ENCODE data around the gene TMEM170A.

DNA sequence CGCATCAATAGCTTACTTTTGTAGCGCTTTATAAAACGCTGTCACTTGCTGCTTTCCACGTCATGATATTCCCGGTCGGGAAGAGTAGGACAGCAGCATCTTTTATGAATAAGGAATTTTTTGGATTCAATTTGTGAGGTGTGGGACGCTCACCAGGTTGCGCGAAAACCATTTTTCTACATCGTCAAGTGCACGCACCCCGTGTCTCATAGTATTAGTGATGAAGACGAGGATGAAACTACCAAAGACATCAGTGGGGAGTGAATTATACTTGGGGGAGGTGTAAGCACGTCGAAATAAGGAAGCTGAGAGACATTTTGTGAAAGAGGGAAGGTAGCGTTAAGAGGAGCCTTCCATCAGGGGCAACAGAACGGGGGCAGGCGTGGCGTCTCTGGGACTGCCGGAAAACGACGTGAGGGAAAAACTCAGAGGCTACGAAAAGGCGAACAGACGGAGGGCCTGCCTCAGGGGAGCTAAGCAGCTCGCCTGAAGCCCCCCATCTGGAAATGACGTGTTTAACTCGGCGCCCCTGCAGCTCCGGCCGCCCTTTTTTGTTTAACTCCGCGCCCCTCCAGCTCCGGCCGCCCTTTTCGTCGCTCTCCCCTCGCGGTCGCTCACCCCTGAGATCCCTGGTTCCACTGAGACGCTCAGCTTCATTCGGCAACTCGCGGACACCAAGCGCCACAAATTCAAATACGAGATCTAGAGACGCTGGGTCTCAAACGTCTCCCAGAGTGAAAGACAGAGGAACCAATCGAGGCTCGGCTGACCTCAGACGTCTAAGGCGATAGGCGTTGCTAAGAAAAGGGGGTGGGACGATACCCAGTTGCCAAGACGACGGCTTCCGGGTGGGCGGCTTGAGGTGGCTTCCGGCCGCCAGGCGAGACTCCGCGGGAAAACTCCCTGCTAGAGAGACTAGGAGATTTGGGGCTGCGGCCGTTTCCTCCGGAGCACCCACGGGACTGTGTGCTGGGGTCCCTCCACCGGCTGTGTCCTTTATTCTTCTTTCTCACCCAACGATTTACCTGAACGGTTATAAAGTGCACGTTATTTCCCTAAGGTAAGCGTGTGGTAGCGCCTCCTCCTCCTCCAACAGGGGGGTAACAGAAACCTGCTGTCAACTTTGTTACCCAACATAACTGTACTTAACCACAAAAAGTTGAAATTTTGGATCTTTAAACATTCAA is 383.3 kb downstream of the ZFHX3 start:
- PRO-cap = bidirectional peak, plus-strand start at position 860 of the sequence, minus-strand start at position 667 of the sequence

GRCh38 chr16:72787388-72788302 is 260.3 kb downstream of the ZFHX3 start:
- PRO-cap = bidirectional peak, plus-strand start at chr16:72787685, minus-strand start at chr16:72787555

DNA sequence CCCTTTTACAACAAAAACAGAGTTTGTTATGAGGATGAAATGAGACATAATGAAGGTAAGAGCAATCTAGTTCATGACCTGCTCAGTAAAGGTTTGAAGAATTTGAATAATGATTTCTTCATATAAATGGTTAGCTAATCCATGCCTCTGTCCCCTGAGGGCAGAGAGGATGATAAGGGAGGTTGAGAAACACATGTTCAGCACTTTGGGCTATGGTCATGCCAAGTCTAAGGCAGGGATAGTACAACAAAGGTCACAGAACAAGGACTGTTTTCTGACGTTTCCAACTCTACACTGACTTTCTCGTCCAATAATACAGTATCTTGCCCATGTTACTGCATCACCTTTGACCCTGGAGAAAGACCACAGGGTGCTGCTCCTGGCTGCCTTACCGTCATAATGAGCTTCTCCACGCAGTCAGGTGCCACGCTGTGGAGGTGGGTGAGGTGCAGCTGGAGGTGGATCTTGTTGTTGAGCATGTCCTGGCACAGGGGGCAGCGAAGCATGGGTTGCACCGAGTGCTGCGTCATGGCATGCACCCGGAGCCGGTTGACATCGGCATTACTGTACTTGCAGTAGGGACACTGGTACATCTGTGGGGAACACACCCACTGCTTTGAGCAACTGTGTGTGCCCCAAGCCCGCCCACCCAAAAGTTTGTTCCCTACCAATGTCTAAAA is 236.6 kb downstream of the ZFHX3 start:
- PRO-cap = no peak

GRCh38 chr16:72894302-72895021 is 153.5 kb downstream of the ZFHX3 start:
- PRO-cap = no peak

GRCh38 chr16:72931624-72932218 is 116.2 kb downstream of the ZFHX3 start:
- PRO-cap = no peak

DNA sequence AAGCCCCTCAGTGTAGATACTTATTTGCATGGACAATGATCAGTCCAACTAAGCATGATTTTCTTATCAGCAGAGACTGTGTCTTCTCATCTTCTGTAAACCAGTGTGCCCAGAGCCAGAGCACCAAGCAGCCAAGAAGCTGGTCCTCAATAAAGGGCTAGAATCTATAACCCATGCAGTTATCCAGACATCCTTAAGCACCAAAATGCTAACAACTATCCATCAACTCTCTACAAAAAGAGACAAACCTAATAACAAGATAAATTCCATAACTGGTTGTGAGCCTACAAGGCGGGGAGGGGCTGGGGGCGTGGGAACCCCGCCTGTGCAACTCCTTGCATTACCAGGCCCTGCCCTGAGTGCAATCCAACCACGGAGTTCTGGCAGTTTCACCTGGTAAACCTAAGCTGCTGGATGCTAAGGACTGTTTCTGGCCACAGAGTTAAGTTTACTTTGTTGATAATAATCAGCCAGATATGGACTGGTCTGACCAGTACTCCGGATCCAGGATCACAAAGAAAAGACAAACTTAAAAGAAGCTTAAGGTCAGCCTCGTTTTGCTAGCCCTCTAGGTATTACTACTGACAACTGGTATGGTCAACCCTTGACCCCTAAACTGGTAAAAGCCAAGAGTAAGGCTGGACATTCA is 51.5 kb downstream of the ZFHX3 start:
- PRO-cap = no peak

GRCh38 chr16:73027577-73028011 is 20.3 kb downstream of the ZFHX3 start:
- PRO-cap = no peak

DNA sequence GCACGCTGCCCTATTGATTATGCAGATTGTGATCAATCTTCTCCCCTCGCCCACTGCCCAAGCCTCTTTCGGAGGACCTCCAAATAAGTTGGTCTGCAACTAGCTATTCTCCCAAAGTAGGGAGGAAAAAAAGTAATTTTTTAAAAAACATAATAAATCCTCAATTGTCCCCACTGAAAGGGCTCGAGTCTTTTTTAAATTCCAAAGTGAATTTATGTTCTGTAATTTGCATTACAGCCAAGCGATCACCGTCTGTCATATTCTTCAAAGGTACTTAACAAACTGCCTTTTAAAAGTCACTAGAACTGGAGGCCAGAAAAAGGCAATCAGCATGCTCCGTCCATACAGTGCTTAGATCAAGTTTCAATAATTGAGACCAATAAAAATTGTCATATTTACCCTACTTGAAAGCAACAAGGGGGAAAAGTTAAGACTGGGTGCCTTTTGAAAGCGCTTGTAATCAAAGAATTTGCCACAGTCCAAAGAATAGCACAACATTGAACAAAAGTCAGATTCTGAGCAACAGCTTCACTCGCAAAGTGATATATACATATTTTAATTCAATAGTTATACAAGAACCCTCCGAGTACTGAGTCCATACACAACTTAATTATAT is 8.9 kb upstream of the ZFHX3 start:
- PRO-cap = no peak

- PRO-cap = no peak
Measured at GRCh38 chr16:73062879-73063649, 15.1 kb upstream of the ZFHX3 start.

DNA sequence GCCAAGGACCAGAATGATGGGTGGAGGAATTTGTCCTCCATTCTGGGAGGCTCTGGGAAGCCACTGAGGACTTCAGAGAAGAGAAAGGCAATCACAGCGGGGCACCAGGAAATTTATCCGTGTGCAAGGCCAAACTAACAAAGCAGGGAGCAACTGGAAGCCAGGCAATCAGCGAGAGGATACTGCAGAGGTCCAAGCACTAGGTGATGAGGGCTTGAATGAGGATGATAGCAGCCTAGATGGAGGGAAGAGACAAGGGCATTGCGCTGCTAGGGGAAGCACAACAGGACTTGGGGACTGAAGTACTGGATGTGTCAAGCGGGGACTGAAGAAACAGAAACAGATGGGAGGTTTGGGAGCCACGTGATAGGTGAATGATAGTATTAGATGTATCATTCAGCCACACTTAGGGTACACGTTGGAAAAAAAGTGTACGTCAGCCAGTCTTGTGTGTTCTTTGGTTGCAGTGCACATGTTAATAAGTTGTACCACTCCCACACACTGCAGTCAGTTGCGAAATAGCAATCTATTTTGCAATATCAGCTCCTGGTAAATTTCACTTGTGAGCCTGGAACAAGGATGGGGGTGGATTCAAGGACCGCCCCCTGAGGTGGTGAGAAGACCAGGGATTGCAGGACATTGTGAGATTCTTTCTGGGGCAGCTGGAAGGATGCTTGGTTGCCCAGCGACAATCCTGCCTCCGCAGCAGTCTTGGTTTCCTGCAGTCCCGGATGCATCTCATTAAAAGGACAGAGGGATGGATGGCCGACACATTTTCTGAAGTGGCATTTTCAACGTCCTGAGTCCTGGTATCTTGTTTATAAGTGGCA is 78.4 kb upstream of the ZFHX3 start:
- PRO-cap = no peak

DNA sequence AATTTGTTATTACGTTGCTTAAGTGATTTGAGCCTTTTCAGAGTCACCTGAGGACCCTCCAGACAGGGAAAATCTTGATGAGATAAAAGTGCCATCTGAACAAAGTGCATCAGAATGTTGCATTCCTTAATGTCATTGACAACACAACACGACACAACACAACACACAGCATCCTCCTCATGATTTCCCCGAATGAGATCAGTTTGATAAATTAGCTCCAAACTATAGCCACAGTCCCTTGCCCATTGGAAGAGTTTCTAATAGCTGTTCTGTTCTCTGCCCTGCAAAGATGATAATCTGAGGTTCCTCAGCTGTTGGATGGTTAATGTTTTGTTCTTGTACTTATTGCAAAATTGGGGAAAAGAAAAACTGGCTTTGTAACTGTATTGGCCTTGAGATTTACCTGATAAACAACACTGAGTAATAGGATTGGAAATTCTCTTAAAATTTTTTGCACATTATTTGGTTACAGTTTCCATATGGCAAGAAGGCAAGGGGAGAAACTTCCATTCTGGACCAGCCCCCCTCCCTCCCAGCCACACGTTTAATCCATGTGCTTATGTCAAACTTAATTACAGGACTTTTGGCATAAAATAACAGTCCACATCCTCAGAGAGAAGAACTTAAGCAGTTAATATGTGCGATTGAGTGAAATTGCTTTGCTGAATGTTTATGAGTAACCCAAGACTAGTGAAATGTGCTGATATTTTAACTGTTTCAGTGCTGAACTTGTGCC is 119.0 kb upstream of the ZFHX3 start:
- PRO-cap = no peak

GRCh38 chr16:73192317-73193069 is 144.6 kb upstream of the ZFHX3 start:
- PRO-cap = no peak

GRCh38 chr16:74467486-74467953 is 46.2 kb upstream of the CLEC18B start:
- PRO-cap = no peak

- PRO-cap = no peak
Measured at GRCh38 chr16:74667281-74667896, 712 bp upstream of the RFWD3 start.

DNA sequence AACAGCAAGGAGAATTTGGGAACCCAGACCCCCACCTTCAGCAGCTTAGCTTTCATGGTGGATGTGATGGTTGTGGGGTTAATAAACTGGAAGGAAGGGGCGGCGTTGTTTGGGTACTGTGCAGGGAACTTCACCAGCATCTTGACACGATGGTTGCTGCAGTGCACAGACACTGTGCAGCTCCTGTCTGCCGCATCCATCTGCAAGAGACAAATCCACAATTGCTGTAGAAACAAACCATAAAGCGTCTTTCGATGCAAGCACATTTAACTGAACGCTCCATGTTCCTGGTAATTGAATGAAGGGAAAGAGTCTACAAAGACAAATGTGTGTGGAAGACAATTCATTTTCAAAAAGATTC is 72.8 kb downstream of the WDR59 start:
- PRO-cap = no peak

- PRO-cap = no peak
Measured at GRCh38 chr16:75002475-75003062, 3.7 kb downstream of the ZNRF1 start.

- PRO-cap = no peak
Measured at GRCh38 chr16:75247079-75247608, 4.3 kb downstream of the BCAR1 start.

- PRO-cap = unidirectional peak, plus-strand start at chr16:75463074
Measured at GRCh38 chr16:75462848-75463290, 1.6 kb downstream of the TMEM170A start.

GRCh38 chr16:75464095-75465224 is at the start of gene TMEM170A:
TMEM170A (minus strand) TSS chr16:75464689.
- PRO-cap = bidirectional peak, plus-strand start at chr16:75464480, minus-strand start at chr16:75464394; bidirectional peak, plus-strand start at chr16:75464859, minus-strand start at chr16:75464689

DNA sequence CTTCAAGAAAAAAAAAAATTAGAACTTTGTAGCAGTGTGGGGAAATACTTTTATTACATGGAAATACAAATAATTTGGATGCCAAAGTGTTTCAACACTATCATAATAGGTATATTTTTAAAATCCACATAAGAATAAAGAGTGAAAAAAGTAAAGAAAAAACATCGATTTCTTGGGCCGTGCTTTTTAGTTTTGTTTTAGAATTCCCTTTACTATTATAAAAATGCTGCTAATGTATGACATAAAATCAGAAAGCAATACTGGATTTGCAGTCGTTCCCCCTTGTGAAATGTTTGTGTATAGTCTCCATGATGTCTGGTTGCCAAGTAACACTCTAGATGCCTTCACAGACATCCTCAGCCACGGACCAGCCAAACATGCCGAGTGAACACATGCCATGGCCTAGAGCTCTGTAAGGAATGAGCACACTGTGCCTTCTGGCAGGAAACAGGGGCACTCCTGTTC is 6.5 kb upstream of the CHST6 start:
- PRO-cap = no peak

Measured in colonic mucosa (tissue), 1 donor.